ENCODE results near the genes EPHA4, SGPP2 and CCDC195.

GRCh38 chr2:221572063-221572368 is at the start of gene EPHA4:
TSS of gene EPHA4 (minus strand) at chr2:221572304.
- RRBS: 1% methylated on average over 6 of the region's 24 CpGs
CAGE:
- cytosol, long polyA plus RNA: no peak
- long polyA plus RNA: no peak
- nucleus, long polyA plus RNA: no peak

DNA sequence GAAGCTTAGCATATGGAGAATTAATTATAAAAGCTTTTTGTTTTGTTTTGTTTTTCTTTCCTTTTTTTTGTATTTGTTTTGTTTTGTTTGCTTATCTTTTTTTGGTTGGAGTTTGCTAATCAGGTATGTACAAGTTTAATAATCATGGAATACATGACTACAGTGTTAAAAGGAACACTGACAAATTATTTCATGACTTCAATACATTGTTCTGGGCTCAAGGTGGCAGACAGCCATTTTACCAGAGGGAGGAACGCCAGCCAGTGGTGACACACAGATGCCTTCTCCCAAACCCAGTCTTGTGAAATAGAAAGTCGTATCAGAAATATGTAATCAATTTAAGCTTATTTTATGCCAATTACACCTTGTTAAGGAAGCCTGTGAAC is 263.9 kb upstream of the EPHA4 start:
- RRBS: no CpG with 5 or more reads among the region's 2 CpGs
CAGE:
- cytosol, long polyA plus RNA: no peak
- long polyA plus RNA: no peak
- nucleus, long polyA plus RNA: no peak

DNA sequence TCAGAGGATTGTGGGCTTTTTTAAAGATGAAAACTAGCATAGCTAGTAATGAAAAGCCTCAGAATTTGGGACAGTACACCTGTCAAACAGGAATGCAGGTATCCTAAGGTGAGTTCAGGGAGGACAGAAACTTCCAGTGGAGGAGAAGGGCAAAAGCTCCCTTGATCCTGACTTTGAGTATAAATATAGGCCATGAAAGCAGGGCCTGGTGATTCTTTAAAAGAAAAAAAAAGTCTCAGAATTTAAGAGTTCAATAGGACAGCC is 63.3 kb downstream of the PAX3 start:
CAGE:
- cytosol, long polyA plus RNA: no peak
- long polyA plus RNA: no peak
- nucleus, long polyA plus RNA: no peak

- RRBS: 7% methylated on average over 47 of the region's 87 CpGs
CAGE:
- cytosol, long polyA plus RNA: no peak
- long polyA plus RNA: no peak
- nucleus, long polyA plus RNA: no peak
Observed at GRCh38 chr2:222423796-222424765, at the start of gene SGPP2. TSS of gene SGPP2 (plus strand) at chr2:222424543.

GRCh38 chr2:222484961-222485278 is 60.6 kb downstream of the SGPP2 start:
- RRBS: no CpG with 5 or more reads among the region's 5 CpGs
CAGE:
- cytosol, long polyA plus RNA: no peak
- long polyA plus RNA: no peak
- nucleus, long polyA plus RNA: no peak

GRCh38 chr2:222518371-222519352 is 94.3 kb downstream of the SGPP2 start:
- RRBS: no CpG with 5 or more reads among the region's 8 CpGs
CAGE:
- cytosol, long polyA plus RNA: no peak
- long polyA plus RNA: no peak
- nucleus, long polyA plus RNA: no peak

- RRBS: no CpG with 5 or more reads among the region's 10 CpGs
CAGE:
- cytosol, long polyA plus RNA: no peak
- long polyA plus RNA: no peak
- nucleus, long polyA plus RNA: no peak
Observed at GRCh38 chr2:222904201-222905378, 43.8 kb downstream of the ACSL3 start.

DNA sequence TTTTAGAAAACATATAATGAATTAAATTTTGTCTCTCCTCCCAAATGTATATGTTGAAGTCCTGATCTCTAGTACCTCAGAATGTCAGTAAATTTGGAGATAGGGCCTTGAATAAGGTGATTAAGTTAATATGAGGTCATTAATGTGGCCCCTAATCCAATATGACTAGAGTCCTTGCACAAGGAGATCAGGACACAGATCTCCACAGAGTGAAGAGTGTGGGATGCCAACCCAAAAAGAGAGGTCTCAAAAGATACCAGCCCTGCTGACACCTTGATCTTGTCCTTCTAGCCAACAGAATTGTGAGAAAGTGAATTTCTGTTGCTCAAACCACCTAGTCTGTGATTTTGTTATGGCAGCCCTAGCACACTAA is 88.7 kb downstream of the ACSL3 start:
CAGE:
- cytosol, long polyA plus RNA: no peak
- long polyA plus RNA: no peak
- nucleus, long polyA plus RNA: no peak

DNA sequence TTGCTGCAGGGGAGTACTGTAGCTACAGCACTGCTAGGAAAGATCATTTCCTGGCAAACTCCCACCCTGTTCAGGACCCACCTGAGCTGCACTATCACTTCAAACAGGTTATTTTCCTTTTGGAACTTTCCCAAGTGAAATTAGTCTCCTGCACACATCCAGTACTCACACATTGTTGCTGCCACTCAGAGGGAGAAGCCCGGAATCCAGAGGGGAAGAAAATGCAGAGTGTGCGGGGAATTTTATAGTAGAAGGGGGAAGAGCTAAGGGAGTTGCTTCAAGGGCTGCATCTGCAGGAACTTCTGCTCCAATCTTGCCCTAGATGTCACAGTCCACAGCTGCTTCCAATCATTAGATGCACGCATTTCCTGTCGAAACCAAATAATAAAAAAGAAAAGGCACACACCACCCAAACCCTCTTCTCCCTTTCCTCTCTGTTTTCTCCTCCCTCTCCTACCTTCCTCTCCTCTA is 71.8 kb downstream of the KCNE4 start:
- RRBS: no CpG with 5 or more reads among the region's 4 CpGs
CAGE:
- cytosol, long polyA plus RNA: no peak
- long polyA plus RNA: no peak
- nucleus, long polyA plus RNA: no peak

- RRBS: no CpG with 5 or more reads among the region's 2 CpGs
CAGE:
- cytosol, long polyA plus RNA: no peak
- long polyA plus RNA: no peak
- nucleus, long polyA plus RNA: no peak
Observed at GRCh38 chr2:223815227-223815700, 22.1 kb downstream of the AP1S3 start.

GRCh38 chr2:223887170-223887479 is 49.7 kb upstream of the AP1S3 start:
- RRBS: no CpG with 5 or more reads among the region's 4 CpGs
CAGE:
- cytosol, long polyA plus RNA: no peak
- long polyA plus RNA: no peak
- nucleus, long polyA plus RNA: no peak

- RRBS: no CpG with 5 or more reads among the region's 6 CpGs
CAGE:
- cytosol, long polyA plus RNA: no peak
- long polyA plus RNA: no peak
- nucleus, long polyA plus RNA: no peak
Observed at GRCh38 chr2:223941848-223942230, 3.3 kb downstream of the WDFY1 start.

DNA sequence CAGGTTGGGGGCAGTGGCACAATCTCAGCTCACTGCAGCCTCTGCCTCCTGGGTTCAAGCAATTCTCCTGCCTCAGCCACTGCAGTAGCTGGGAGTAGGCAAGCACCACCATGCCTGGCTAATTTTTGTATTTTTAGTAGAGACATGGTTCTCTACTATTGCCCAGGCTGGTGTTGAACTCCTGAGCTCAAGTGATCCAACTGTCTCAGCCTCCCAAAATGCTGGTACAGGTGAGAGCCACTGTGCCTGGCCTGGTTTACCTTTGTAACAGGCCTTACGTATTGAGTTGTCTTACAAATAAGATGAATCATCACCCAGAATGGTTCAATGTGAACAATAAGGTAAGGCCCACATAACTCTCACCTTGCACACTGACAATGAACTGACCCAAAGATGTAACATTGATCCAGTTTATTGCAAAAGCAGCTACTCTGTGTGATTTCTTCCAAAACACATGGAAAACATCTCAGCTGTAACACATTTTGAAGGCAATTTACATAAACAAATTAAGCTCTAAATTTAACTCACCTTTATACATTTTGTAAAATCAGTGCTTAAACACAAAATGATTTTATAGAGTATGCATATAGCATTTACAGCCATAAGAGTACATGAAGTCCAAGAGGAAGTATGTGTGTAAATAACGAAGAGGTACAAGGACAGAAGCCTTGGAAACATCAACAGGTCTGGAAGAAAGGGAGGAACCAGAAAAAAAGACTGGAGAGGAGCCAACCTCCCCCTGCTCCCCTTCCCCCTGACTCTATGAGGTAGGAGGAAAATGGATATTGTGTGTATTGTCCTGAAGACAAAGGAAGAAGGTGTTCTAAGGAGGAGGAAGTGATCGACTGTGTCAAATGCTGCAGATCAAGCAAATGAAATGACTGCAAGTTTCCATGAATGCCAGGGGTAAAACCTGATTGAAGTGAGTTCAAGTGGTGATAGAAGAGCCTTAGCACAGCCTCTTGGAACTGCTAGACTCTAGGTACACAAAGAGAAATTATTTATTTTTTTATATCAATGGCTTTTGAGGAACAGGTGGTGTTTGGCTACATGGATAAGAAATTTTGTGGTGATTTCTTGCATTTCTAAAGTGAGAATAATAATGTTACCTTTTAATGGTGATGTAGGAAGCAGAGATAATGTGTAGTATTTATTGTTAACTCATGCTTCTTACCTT is 5.6 kb upstream of the WDFY1 start:
- RRBS: no CpG with 5 or more reads among the region's 3 CpGs
CAGE:
- cytosol, long polyA plus RNA: no peak
- long polyA plus RNA: no peak
- nucleus, long polyA plus RNA: no peak

- RRBS: no CpG with 5 or more reads among the region's 3 CpGs
CAGE:
- cytosol, long polyA plus RNA: no peak
- long polyA plus RNA: no peak
- nucleus, long polyA plus RNA: no peak
Observed at GRCh38 chr2:224145841-224146353, 106.8 kb upstream of the SERPINE2 start.

- RRBS: 97% methylated on average over 2 of the region's 22 CpGs
CAGE:
- cytosol, long polyA plus RNA: no peak
- long polyA plus RNA: no peak
- nucleus, long polyA plus RNA: no peak
Observed at GRCh38 chr2:224400838-224401607, 884 bp downstream of the FAM124B start.

- RRBS: no CpG with 5 or more reads among the region's 6 CpGs
CAGE:
- cytosol, long polyA plus RNA: no peak
- long polyA plus RNA: no peak
- nucleus, long polyA plus RNA: start-site peak on the minus strand at chr2:224523384-224523736, 42 and 42 reads in 2 replicates
Observed at GRCh38 chr2:224523167-224523987, 61.8 kb downstream of the CUL3 start.

DNA sequence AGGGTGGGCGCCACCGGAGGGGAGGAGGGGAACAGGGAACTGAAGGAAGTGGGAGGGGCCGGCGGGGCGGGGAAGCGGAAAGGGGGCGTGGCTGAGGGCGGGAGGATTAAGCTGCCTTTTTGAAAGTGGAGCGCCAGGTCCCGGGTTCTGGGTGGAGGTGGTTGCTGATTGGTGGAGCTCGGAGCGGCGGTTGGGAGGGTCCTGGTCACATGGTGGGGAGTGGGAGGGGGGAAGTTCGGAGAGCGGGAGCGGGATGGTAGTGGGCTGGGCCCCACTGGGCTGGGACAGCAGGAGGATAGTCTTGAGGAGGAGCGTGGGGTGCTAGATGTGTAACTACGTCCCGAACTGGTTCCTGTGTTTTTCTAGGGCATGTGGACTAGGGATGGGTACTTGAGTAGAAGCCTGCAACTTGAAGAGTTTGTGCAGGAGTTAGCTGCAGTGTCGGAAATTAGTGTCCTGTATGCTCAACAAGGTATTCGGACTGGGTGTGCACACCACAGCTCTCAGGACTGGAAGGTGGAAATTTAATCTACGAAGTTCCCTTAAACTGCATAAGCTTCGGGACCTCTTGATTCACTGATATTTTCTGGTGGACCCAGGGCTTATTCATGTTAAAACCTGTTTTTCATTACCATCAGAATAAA is 542 bp upstream of the CUL3 start:
- RRBS: 2% methylated on average over 7 of the region's 23 CpGs
CAGE:
- cytosol, long polyA plus RNA: no peak
- long polyA plus RNA: no peak
- nucleus, long polyA plus RNA: no peak

GRCh38 chr2:224678322-224678955 is 37.7 kb downstream of the CCDC195 start:
- RRBS: no CpG with 5 or more reads among the region's 5 CpGs
CAGE:
- cytosol, long polyA plus RNA: no peak
- long polyA plus RNA: no peak
- nucleus, long polyA plus RNA: no peak

- RRBS: no CpG with 5 or more reads among the region's 6 CpGs
CAGE:
- cytosol, long polyA plus RNA: no peak
- long polyA plus RNA: no peak
- nucleus, long polyA plus RNA: no peak
Observed at GRCh38 chr2:224716153-224716545, at the start of gene CCDC195. TSS of gene CCDC195 (minus strand) at chr2:224716365.

DNA sequence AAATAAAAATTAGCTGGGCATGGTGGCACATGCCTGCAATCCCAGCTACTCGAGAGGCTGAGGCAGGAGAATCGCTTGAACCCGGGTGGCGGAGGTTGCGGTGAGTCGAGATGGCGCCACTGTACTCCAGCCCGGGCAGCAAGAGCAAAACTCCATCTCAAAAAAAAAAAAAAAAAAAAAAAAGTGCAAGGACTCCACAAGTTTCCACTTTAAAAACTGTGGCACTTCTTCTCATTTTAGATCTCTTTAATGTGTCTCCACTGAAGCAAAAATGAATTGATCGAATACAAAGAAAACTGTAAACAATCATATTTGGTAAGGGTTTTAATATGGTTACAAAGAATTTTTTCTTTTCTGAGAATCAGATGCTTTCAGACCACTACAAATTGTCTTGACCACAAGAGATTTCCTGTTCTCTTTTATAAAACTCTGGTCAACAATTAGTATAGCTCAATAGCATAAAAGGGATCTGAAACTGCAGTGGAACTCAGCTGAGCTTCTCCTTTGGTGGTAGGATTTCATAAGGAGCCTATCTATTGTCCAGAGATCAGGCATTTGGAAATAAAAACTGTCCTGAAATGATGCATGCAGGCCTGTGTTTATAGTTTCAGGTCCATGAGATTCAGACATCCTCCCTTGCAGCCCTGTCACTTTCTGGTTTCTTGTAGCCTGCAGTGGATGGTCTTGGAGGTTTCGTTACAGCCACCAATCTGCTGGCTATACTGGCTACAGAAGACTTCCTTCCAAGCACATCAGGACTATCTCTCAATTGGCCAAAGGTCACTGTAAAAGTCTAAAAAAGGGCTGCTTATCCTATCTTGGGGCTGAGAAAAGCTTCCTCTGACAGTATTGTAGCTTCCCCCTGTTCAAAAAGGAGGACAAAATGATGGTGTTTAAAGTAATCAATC is 120.1 kb downstream of the DOCK10 start:
- RRBS: no CpG with 5 or more reads among the region's 10 CpGs
CAGE:
- cytosol, long polyA plus RNA: no peak
- long polyA plus RNA: no peak
- nucleus, long polyA plus RNA: no peak

All from SK-N-SH (cell line).